Right common carotid artery plus branches (tissue), 1 donor: ENCODE measurements around the genes FOXN4 and KCTD10.

GRCh38 chr12:108302210-108302872 lies 36.8 kb downstream of the CMKLR1 start:
- PRO-cap: no peak

- PRO-cap: no peak
These were observed 6.4 kb downstream of the CMKLR1 start for GRCh38 chr12:108332553-108333220.

DNA sequence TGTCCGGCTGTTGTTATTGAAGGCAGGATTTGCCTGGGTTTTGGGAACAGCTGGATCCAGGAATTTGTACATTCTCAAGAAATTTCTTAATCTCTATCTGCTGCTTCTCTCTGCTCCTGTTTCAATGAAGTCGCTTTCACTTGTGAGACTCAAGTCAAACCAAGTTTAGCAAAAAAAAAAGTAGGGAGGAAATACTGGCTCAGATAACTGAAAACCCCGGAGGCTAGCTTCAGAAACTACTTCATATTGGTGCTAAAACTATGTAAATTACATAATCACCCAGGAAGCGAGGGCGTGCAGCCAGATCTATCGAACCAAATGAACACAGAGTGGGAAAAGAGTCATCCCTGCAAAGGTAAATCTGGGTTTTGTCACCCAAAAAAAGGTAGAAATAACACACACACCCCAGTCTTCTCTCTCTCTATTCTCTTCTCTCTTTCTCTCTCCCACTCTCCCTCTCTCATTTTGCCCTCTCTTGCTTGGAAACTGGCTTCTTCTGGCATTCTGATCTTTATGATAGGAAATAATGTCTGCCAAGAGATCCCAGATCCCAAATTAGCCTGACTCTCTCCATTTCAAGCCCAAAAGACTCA lies 68.2 kb upstream of the FICD start:
- PRO-cap: no peak

DNA sequence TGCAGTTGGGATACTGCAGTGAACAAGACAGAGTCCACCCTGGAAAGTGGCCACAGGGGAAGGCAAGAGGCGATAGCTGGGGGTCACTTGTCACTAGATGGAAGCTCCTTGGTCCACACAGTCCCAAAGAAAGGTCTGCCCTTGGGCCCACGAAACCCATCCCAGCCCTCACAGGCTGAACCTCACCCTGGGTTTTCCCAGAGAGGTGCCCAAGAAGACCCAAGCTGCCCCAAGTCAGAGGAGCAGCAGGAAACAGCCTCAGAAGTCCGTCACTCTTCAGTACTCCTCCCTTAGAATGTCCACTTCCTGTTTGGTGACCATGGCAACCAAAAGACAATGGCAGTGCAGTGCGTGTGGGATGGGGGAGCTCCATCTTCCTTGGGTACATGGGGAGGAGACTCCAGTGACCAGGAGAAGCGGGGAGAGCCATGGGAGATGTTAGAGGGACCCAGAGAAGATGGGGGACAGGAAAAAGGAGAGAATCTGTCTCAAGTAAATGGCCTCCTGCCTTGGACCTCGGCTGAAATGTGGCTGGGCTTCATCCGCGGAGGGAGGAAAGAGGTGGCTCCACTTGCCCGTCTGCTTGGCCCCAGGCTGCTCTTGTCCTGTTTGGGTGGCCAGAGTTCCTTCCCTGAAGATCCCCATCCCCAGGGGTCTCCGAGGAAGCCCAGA lies 11.2 kb downstream of the SELPLG start:
- PRO-cap: no peak

DNA sequence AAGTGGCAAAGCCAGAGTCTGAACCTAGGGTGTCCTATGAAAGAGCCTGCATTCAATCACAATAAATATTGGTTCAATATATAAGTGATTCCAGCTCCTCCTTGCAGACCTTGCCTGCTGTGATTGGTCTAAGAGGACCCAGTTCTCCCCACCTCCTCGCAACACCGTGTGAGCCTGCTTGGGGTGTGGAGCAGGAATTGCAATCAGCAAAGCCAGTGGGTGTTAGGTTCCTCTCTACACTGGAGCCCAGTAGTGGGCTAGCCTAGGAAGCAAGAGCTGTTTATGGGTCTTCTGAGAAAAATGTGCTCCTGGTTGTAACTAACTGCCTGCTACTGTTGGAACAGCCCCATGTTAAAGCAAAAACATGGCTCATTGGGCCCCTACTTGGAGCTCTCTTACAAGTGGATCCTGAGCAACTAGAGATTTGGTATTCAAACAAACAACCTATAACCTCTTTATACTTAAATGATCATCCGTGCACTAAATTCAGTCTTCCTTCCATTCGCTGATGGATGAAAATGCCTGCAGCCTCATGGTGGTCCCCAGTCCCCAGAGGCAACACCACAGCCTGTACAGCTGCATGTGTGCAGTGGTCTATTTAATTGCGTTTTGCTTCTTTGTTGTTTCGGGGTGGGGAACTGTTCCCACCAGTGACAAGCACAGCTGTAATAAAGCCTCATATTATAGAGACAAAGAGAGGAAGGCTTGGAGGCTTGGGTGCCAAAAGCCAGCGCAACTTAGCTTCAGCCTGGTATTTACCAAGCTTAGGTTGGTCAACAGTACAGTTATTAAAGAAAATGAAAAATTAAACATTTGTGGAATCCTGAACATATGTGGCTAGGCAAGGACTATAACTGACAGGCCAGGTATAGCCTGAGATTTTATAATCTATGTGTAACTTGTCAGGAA lies 3.8 kb upstream of the SELPLG start:
- PRO-cap: no peak

GRCh38 chr12:108638128-108638984 lies 4.7 kb upstream of the SELPLG start:
- PRO-cap: no peak

GRCh38 chr12:108690697-108691328 lies 40.5 kb downstream of the CORO1C start:
- PRO-cap: no peak

DNA sequence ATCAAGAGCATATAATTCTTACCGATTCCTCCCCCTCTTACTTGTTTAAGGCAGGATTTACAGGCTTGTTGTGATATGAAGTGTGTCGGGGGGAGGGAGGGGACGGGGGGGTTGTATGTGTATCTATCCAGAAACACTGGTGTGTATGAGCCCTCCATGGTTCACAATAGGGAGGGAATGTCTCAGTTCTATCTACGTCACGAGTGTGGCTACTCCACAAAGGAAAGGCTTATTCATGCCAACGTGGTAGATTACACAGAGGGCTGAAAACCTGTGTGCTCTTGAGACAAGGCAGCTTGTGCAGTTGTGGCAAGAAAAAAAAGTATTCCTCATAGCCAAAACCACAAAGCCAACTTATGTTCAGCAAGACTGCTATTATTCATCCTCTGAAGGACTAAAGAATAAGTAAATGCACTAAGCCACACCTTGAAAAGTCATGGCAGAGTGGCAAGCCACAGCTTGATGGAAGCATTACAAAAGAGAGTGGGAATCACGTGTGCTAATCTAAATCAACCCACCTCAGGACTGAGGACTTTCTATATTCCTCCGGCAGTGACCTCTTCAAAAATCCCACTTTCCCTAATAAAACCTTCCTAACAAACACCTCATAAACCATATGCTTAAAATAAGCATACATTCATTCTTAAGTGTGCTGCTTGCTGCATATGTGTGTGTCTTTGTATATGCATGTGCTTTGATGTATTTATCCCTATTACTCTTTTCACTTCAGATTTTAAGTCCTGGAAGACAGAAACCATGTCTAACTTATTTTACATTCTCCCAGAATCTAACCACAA lies 34.8 kb downstream of the CORO1C start:
- PRO-cap: bidirectional peak, plus-strand start at position 241 of the sequence, minus-strand start at position 168 of the sequence

GRCh38 chr12:108722824-108723862 lies 8.2 kb downstream of the CORO1C start:
- PRO-cap: no peak

GRCh38 chr12:108784706-108785109 lies 53.4 kb upstream of the CORO1C start:
- PRO-cap: no peak

- PRO-cap: bidirectional peak, plus-strand start at chr12:108794220, minus-strand start at chr12:108794110
These were observed 62.4 kb upstream of the CORO1C start for GRCh38 chr12:108793612-108794280.

GRCh38 chr12:108803284-108803987 lies 53.9 kb downstream of the SSH1 start:
- PRO-cap: bidirectional peak, plus-strand start at chr12:108803763, minus-strand start at chr12:108803539

DNA sequence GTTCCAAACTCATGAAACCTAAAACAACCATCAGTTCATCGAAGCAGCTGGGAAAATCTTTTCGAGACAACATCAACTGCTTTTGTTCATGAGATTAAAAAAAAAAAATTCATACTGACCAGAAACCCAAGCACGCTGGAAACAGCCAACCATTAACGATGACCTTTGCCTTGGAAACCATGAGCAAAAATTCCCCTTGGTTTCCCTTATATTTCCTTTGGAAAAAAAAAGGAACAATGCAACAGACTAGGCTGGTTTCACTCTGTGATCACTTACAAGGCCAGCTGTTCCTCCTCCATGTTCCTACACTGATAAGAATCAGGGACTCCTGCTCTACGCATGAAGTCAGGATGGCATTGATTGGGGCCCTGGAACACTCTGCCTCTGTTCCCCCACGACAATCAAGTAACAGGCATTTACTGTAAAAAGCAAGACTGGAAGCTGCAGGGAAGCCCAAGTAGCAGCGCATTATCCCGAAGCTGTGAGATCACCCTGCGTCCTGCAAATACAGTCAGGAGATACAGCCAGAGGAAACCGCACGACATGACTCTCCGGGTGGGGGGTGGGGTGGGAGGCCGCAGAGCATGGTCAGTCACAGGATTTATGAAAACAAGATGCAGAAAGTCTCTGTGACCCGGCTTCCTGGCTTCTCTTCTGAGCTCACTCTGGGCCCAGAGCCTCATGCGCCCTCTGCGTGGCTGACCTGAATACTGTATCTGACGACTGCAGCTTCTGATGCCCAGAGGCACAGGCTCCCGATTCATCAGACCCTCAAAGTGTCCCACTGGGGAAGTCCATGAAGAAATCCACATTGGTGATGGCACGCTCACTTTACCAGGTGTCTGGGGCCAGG lies 31.2 kb downstream of the SSH1 start:
- PRO-cap: bidirectional peak, plus-strand start at position 510 of the sequence, minus-strand start at position 310 of the sequence

- PRO-cap: bidirectional peak, plus-strand start at chr12:108827595, minus-strand start at chr12:108827385
These were observed 30.1 kb downstream of the SSH1 start for GRCh38 chr12:108826838-108828060.

- PRO-cap: no peak
These were observed 11.2 kb downstream of the SSH1 start for GRCh38 chr12:108845913-108846888.

- PRO-cap: no peak
These were observed 1.4 kb downstream of the UNG start for GRCh38 chr12:109098823-109099073.

GRCh38 chr12:109196863-109197929 lies 80.8 kb downstream of the ACACB start:
- PRO-cap: no peak

- PRO-cap: no peak
These were observed at the start of gene FOXN4 for GRCh38 chr12:109309166-109310238. FOXN4 (minus strand) TSS chr12:109309284.

GRCh38 chr12:109476409-109477544 lies at the start of gene KCTD10:
KCTD10 (minus strand) TSS chr12:109477300.
- PRO-cap: bidirectional peak, plus-strand start at chr12:109477638, minus-strand start at chr12:109477300

DNA sequence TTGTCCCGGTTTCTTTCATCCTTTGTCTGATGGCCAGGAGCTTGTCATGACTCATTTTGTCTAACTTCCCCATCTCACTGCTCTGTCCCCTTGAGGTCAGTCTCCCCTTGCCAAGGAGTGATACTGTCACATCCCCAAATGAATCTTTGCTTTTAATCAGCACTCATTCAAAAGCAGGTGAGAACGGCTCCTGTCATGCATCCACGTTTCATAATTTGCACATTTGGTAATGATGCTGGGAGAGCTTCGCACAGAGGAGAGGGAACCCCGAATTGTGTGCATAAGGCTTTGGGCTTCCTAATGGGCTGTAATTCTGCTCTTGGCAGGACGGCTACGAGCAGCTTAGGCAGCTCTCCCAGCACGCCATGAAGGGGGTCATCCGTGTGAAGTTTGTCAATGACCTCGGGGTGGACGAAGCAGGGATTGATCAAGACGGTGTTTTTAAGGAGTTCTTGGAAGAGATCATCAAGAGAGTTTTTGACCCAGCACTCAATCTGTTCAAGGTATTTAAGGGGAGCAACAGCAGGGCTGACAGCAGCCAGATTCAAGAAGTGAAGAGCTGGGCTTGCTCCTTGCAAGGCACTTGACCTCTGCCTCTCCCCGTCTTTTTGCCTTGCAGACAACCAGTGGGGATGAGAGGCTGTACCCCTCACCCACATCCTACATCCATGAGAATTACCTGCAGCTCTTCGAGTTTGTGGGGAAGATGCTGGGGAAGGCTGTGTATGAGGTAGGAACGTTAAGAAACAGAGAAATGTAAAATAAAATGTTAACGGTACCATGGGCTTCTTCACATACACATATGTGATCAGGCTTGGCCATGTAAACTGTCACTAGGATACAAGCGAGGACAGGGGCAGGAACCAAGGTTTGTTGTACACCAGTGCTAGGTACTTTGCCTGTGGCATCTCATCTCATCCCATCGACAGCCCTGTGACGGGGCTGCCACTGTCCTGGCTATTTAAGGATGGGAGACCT lies 43.7 kb downstream of the UBE3B start:
- PRO-cap: no peak